ENCODE measurements around a stretch of chr14.

- PRO-cap, result no peak
Measured at GRCh38 chr14:68501701-68502267, 291.1 kb downstream of the ZFP36L1 start.

GRCh38 chr14:68526393-68527185 is 266.3 kb downstream of the ZFP36L1 start:
- PRO-cap, result unidirectional peak, plus-strand start at chr14:68526985

DNA sequence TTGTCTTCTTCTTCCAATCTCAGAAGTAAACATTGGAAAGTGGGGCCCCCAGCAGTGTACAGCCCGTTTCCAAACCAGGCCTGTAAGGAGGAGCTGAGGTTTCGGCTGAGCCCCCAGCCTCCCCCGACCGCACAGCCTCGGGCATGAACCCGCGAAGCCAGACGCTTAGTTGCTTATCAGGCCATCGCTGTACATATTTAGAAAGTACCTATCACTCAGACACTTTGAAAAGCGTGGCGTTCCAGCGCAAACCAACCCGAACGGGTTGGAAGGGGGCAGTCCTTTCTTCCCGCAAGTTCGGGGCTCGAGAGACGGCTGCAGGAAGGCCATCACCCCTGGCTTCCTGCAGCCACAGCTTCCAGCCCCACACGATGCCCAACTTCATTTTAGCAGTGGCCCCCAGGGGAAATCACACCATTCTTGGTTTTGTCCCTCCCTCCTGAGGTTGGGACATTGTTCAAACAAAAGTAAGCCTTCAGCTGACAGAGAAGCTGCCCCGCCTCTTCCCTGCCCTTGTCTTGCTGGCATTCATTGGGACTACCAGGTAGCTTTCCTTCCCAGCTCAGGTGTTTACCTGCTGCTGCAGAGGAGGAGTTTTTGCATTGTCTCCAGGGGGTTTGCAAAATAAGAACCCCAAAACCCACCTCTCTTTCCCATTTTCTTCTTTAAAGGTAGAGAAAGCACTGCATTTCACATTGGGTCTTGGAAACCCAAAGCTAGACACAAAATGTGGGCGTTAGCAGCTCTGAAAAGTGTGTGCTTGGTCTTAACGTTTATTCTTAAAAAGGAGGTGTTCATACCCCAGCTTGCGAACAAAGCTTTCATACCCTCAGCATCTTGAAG is 163.9 kb downstream of the ZFP36L1 start:
- PRO-cap, result bidirectional peak, plus-strand start at position 294 of the sequence, minus-strand start at position 262 of the sequence; bidirectional peak, plus-strand start at position 516 of the sequence, minus-strand start at position 520 of the sequence

DNA sequence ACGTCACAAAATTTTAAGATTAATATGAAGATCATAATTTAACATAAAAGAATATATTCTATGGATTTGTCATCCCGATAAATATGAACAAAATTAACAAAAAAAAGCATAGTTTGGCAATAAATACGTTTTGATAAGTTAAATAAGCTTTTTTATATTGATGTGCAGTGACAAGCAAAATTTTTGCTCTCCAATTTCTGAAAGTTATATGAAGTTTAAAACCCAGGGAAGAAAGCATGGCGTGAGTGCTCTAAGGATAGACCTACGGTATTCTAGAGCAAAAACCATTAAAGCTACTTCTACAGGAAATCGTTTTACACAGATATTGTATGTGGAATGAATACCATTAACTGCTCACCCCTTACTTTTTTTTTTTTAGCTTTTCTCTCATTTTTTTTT is 4.6 kb downstream of the ZFP36L1 start:
- PRO-cap, result no peak

DNA sequence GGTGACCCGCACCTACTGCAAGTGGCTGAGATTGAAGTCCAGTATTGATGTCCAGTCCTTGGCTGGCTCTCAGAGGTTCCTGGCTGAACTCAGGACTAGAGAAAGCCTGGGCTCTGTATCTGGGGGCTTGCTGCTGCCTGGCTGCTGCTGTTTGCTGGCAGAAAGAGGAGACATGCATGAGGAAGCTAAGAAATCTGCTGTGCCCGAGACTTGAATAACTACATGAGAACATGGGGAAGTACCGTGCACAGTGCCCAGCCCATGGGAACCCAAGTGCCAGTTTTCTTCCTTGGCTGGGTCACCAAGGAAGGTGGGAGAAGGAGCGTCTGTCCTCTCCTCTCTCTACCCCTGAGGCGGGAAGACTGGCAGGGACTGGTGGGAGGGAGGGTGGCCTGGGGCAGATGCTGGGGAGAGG is 13.6 kb upstream of the ZFP36L1 start:
- PRO-cap, result no peak

- PRO-cap, result bidirectional peak, plus-strand start at chr14:68819628, minus-strand start at chr14:68819286; unidirectional peak, plus-strand start at chr14:68819650; unidirectional peak, plus-strand start at chr14:68819678; unidirectional peak, plus-strand start at chr14:68819729
Measured at GRCh38 chr14:68819015-68820064, 26.5 kb upstream of the ZFP36L1 start.

- PRO-cap, result no peak
Measured at GRCh38 chr14:68885777-68886151, 92.9 kb upstream of the ZFP36L1 start.

DNA sequence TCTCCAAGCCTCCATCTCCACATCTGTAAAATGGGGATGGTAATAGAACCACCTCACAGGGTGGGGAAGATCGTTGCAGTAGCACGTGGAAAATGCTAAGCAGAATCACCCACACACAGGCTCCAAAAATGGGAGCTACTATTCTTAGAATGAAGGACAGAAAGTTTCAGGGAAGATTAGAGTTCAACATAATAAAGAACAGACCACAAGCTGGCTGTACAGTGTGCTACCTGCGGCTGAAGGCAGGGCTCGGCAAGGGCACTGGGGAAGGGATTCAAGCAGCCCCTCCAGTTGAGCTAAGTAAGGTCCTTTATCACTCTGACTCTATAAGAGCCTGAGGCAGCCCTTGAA is 47.5 kb downstream of the ACTN1 start:
- PRO-cap, result no peak

- PRO-cap, result no peak
Measured at GRCh38 chr14:68970135-68970875, 8.8 kb downstream of the ACTN1 start.

- PRO-cap, result bidirectional peak, plus-strand start at chr14:68979559, minus-strand start at chr14:68979258
Measured at GRCh38 chr14:68979416-68980177, 495 bp upstream of the ACTN1 start.

- PRO-cap, result no peak
Measured at GRCh38 chr14:69045647-69047078, 67.1 kb upstream of the ACTN1 start.

GRCh38 chr14:69101300-69101796 is 51.6 kb downstream of the DCAF5 start:
- PRO-cap, result no peak

GRCh38 chr14:69290304-69290560 is 30.3 kb downstream of the GALNT16 start:
- PRO-cap, result no peak

DNA sequence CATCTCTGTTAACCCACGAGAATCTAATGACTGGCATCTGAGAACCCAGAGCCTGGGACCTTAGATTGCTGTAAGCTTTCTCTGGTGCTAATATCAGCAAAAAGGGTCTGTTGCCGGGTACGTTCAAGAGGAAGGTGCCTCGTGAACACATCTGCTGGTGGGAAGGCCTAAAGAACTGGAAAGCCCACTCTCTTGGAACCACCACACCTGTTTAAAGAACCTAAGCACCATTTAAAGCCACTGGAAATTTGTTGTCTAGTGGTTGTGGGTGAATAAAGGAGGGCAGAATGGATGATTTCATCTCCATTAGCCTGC is 548 bp downstream of the SLC39A9 start:
- PRO-cap, result no peak

DNA sequence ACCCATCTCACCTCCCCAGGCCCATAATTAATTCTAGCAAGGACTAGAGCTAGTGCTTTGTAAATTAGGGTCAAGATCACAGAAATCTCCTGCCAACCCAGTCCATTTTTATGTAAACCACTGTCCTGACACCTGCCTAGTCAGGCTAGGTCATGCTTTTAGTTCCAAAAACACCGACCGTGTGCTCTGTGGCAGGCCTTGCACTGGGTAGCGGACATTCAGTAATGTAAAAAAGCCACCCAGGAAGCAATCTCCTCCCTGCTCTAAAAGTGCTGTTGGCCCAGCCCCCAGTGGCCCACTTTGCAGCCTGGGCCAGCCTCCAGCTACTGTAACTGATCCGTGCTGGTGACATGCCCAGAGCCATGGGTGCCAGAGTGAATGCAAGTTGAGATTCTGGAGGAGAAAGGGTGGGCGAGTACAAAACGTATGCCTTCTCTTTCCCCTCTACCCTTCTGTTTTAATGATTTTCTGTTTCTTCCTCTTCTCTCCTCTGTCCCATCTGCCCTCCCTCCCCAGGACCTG is 16.8 kb downstream of the PLEKHD1 start:
- PRO-cap, result no peak

- PRO-cap, result no peak
Measured at GRCh38 chr14:69674879-69675573, 63.6 kb downstream of the SUSD6 start.

- PRO-cap, result no peak
Measured at GRCh38 chr14:69772729-69773796, 6.1 kb downstream of the SRSF5 start.

- PRO-cap, result no peak
Measured at GRCh38 chr14:69775494-69776583, 8.9 kb downstream of the SRSF5 start.

DNA sequence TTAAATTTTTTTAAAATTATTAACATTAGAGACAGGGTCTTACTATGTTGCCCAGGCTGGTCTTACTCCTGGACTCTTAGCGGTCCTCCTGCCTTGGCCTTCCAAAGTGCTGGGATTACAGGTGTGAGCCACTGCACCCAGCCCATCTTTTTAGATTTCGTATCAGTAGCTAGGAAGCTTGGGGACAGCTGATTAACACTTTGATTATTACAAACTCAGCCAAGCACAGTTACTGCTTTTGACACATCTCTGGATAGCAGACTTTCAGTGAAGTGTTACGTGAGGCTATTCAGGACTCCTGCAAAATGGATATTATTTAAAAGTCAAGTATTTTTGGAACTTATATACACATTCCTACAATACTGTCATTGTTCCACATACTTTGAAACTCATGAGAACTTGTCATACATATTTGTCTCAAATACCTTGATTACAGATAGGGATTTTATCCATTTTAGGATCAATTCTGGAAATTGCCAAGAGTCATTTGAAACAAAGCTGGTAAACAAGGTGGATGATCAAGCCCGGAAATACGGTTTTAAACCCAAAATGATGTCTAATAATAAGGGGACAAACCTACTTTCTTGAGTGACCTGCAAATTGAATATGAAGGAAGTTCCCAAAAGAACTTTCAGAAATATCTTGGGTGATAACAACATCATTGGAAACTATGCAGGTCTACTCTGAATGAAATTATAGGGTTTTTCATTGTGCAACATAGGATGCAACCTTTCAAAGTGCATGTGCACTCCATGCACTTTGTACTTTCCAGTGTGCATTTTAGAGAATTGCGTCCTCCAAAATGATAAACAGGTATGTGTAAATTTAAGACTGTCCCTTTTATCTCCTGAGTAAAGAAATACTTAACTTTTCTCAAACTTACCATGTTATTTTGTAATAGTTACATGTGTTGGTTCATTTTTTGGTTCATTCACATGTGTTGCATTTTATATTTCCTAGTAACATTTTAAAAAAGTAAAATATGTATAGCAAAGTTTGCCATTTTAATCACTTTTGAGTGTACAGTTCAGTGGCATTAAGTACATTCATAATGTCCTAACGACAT is 12.9 kb downstream of the SRSF5 start:
- PRO-cap, result no peak

DNA sequence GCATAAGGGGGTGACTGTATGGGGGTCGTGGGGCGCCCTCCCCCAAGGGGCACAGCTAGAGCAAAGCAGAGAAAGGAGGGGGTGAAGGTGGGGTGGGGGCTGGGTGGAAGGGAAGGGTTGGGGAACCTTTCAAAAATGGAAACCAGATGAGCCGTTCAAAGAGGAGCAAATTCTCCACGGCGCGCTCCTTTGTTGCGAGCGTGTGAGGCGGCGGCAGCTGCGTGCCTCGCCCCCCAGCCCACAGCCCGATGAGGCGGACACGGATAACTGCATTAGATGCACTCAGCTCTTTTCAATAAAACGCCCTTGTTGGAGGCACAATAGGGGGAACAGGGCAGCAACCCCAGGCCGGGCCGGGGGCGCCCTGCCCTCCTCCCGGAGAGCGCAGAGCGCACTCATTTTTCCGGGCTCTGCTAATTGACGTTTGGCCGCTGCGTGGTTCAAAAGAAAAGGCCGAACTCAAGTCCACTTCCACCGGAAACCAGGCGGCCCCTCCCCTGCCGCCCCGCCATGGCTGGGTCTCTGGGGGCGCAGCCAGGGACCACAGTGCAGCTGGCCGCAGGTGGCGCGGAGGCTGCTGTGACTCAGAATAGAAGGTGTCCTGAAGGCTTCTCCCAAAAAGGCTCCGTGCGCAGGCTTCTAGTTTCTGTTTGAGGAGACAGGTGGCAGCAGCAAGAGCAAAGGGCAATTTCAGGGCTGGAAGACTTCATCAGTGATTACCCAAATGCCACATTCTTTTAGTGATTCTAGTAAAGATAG is 29.1 kb upstream of the SMOC1 start:
- PRO-cap, result no peak

Measured in gallbladder (tissue), 1 donor.